Esophagus muscularis mucosa (tissue), 4 donors: ENCODE results near the genes DHX15, LGI2 and SMIM20.

GRCh38 chr4:23640676-23640910 is 249.3 kb downstream of the PPARGC1A start:
- PRO-cap, result no peak
- RAMPAGE, long total RNA, 4 experiments, result no peak in any of the 4 experiments

- PRO-cap, result no peak
- RAMPAGE, long total RNA, 4 experiments, result no peak in any of the 4 experiments
Measured at GRCh38 chr4:23904708-23905254, 14.9 kb upstream of the PPARGC1A start.

- PRO-cap, result no peak
- RAMPAGE, long total RNA, 4 experiments, result no peak in any of the 4 experiments
Measured at GRCh38 chr4:24137608-24138199, 247.9 kb upstream of the PPARGC1A start.

GRCh38 chr4:24192158-24192648 is 302.4 kb upstream of the PPARGC1A start:
- PRO-cap, result no peak
- RAMPAGE, long total RNA, 4 experiments, result no peak in any of the 4 experiments

DNA sequence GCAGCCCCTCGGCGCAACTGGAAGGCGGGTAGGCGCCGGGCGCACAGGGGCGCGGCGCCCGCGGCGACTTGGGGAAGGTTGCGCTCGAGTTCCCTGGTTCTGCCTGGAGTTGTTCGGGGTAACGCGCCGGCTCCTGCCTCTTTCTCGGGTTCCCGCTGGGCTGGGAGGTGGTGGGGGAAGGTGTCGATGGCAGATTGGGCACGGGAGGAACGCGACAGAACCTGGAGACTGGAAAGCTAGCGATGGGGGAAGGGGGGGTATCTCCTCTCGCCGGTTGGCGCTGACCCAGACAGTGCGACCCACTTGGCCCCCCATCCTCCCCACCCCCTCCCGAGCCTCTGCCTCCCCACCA is 112.4 kb downstream of the DHX15 start:
- PRO-cap, result unidirectional peak, plus-strand start at position 96 of the sequence
- RAMPAGE, long total RNA, 4 experiments, result no peak in any of the 4 experiments

GRCh38 chr4:24584309-24584828 is at the start of gene DHX15:
Gene DHX15 (minus strand): TSS chr4:24584554.
- PRO-cap, result bidirectional peak, plus-strand start at chr4:24584725, minus-strand start at chr4:24584530
- RAMPAGE, long total RNA, 4 experiments, result start-site peak on the minus strand in 4 of 4 experiments, at chr4:24584449-24584558 at its widest, 2,328 to 4,102 reads per replicate

DNA sequence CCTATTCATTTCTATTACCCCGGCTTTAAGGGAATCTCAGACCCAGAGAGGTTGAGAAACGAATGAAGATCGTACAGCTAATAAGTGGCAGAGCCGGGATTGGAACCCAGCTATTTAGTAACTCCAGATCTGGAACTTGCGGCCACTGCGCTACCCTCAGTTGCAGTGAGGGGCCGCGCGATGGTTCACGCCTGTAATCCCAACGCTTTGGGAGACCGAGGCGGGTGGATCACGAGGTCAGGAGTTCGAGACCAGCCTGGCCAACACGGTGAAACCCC is 414 bp upstream of the DHX15 start:
- PRO-cap, result no peak
- RAMPAGE, long total RNA, 4 experiments, result no peak in any of the 4 experiments

DNA sequence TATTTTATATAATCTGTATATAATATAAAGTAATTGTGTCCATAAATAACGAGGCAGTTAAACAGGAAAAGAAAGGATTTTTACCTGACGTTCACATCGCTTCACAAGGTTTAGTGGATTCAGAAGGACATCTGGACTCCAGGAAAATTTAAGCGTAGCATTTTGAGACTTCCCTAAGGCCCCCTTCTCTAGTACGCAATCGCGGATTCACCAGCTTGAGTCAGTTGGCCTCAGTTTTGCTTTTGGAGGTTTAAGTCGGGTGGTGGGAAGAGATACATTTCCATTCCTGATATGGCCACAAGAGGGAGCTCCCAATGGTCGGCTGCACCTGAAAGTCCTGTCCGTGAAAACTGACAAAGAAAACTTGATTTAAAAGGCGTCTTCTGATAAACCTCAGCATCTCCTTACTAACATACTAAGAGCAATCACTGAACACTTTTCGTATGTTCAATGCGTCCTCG is 50.7 kb downstream of the LGI2 start:
- PRO-cap, result unidirectional peak, minus-strand start at position 244 of the sequence
- RAMPAGE, long total RNA, 4 experiments, result no peak in any of the 4 experiments

GRCh38 chr4:25030551-25031801 is at the start of gene LGI2:
Gene LGI2 (minus strand): TSS chr4:25030946.
- PRO-cap, result bidirectional peak, plus-strand start at chr4:25030826, minus-strand start at chr4:25030805; bidirectional peak, plus-strand start at chr4:25030960, minus-strand start at chr4:25030946; unidirectional peak, minus-strand start at chr4:25031530
- RAMPAGE, long total RNA, 4 experiments, result no peak in any of the 4 experiments

- PRO-cap, result no peak
- RAMPAGE, long total RNA, 4 experiments, result no peak in any of the 4 experiments
Measured at GRCh38 chr4:25254888-25255514, 21.2 kb downstream of the PI4K2B start.

DNA sequence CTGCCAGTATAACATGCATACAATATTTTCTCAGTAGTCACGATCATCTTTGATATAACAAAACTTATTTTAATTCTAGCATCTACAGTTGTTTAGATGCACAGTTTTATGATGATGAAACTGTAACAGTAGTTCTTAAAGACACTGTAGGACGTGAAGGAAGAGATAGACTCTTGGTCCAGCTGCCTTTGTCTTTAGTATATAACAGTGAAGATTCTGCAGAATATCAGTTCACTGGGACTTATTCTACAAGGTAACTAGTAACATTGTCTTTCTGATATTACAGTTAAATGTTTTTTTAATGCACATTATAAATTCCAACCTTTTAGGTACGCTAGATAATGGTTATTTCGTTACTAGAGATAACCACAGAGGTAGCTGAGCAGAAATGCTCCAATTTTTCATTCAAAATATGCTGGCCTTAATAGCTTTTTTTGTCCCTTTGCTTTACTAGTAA is 39.3 kb downstream of the ANAPC4 start:
- PRO-cap, result no peak
- RAMPAGE, long total RNA, 4 experiments, result no peak in any of the 4 experiments

DNA sequence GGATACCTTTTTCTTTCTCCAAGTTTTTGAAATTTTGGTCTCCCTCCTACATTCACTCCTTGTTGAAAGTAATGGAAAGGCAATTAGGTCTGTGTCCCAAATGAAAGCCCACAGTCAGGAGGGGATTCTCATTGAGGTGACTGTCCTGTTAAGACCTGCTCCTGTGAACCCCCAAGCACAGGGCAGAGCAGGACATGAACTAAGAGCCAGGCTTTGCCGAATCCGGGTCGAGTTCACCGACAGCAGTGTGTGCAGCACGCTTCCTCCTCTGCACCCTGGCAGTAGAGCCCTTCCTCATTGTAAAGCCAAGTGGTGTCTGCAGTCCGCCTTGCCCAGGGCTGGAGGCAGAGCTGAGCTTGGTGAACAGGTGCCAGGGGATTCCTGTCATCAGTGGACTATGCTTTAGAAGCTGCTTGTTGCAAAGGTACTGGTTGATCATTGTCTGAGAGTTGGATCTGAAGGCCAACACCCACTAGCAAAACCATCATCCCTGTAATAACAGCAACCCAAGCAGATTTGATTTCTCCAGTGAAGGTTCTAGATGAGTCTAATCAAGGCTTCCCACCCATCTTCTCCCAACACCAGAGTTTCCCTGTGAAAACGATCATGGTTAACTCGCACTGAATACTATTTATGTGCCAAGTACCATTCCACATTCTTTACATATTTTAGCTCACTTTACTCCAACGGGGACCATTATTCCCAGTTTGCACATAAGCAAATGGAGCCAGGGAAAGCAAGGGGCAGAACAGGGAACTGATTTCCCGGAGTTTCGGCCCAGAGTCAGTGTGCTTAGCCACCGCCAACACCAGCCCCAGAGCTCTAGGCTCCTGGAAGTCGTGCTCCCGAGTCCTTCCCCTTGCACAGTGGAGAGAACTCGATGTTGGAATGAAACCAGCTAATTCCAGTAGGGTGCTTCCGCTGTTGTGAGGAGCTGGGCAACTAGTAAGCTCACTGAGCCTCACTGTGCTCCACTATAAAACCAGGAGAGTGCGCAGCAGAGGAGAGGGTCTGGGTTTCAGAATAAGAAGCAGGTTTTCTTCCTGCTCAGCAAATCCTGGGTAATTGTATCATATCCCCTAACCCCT is 1.4 kb upstream of the SLC34A2 start:
- PRO-cap, result no peak
- RAMPAGE, long total RNA, 4 experiments, result no peak in any of the 4 experiments

DNA sequence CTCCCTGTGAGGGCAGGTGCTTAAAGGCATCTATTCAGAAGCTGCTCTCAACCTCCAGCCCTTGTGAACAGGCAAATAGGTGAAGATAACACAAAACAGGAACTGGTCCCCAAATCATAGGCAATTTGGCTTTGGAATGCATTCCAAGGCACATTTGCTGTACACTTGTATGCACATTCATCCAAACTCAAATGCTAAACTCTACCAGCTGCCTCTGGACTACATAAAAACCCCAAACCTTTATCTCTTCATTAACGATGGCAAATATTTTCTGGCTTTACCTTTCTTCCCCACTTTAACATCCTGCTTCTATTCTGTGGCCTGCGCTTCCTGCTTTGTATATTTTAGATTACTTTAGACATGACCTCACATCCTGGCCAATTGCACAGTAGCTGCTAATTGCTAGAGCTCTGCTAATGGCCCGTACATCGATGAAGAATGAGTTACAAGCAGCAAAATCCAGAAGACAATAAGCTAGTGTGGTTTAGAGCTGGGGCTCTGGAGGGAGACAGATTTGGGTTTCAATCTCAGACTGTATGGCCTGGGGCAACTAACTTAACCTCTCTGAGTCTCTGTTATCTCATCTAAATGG is 3.2 kb downstream of the SEL1L3 start:
- PRO-cap, result no peak
- RAMPAGE, long total RNA, 4 experiments, result no peak in any of the 4 experiments

DNA sequence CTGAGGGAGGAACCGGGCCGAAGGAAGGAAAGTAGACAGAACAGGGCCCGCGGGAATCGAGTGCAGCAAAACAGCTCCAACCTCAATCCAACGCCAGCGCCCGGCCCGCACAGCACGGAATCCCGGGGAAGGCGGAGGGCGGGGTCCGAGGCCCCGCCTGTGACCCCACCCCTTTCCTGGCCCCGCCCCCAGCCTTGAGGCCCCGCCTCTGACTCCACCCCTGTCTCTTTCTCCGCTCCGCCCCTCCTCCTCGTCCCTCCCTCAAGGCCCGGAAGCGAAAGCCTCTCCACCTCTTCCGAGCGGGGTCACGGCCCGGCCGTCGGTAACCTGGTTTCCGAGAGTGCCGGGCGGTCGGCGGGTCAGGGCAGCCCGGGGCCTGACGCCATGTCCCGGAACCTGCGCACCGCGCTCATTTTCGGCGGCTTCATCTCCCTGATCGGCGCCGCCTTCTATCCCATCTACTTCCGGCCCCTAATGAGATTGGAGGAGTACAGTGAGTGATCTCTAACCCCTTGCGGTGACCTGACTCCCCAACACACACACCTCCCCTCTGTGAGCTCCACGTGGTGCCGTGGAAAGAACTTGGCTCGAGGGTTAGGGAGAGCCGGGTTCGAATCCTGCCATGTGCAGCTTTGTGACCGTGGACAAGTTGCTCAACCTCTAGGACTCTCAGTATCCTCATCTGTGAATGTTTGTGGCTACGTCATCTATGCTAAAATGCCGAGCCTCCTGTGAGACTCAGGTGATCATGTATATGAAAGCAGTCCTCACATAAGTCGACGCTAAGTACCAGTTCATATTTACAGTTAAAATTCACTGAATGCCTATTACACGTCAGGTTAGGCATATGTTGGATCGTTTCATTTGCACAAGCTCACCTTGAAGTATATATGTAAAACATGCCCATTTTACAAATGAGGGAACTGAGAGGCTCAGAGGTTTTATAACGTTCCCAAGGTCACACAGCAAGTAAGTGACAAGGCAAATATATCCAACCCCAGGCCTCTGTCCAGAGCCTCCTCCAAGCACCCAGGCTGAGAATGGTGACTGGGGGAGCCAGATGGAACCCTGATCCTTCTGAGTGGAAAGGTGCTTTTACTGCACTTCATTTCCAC is at the start of gene SMIM20:
TSS of gene SMIM20 (plus strand) at position 291 of the 1,115 bp plus-strand sequence.
- PRO-cap, result bidirectional peak, plus-strand start at position 337 of the sequence, minus-strand start at position 96 of the sequence
- RAMPAGE, long total RNA, 4 experiments, result start-site peak on the plus strand in 4 of 4 experiments, centred at positions 319 to 328 of the sequence, 533 to 760 reads per replicate

DNA sequence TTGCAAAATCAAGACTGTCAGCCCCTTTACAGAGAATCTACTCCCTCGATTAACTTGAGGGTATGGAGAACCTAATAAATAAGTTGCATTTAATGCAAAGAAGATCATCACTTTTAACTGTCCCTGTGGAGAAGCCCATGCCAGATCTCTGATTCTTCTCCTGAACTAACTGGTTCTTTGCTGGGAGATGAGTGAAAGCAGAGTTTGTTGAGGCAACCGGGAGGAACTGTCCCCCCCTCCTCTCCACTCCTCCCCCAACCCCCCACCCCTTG is 137.0 kb downstream of the SMIM20 start:
- PRO-cap, result no peak
- RAMPAGE, long total RNA, 4 experiments, result no peak in any of the 4 experiments

DNA sequence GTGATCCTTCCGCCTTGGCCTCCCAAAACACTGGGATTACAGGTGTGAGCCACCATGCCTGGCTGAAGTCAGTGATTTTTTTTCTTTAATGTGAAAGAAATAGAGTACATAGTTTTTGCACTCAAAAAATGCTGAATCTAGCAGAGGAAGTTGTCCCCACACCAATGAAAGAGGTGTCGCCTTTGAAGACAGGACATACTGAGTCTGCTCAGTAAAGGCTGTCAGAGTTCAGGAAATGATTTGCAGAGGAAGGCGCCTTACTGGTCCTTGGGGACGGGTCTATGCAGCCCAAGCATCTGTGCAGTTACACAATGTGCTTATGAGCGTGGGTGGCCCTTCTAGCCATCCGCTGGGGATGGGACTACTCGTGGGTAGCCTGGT is 116.6 kb upstream of the RBPJ start:
- PRO-cap, result no peak
- RAMPAGE, long total RNA, 4 experiments, result no peak in any of the 4 experiments

DNA sequence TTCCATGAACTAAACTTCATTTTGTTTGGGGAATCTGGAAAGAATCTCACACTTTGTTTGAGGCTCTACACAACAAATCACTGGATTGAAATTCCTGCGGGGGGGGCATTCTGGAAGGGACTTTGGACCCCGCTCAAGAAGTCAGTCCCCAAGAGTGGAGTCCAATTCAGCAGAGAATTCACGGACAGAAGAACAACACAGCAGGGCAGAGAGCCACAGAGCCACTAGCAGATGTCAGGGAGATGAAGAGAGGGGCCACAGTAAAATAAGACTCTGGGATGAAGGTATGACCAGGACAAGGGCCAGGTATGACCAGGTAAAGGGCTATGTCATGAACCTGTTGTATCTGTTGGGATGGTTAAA is 7.4 kb upstream of the TBC1D19 start:
- PRO-cap, result no peak
- RAMPAGE, long total RNA, 4 experiments, result no peak in any of the 4 experiments

GRCh38 chr4:26863500-26863833 is 2.8 kb downstream of the STIM2 start:
- PRO-cap, result no peak
- RAMPAGE, long total RNA, 4 experiments, result no peak in any of the 4 experiments

DNA sequence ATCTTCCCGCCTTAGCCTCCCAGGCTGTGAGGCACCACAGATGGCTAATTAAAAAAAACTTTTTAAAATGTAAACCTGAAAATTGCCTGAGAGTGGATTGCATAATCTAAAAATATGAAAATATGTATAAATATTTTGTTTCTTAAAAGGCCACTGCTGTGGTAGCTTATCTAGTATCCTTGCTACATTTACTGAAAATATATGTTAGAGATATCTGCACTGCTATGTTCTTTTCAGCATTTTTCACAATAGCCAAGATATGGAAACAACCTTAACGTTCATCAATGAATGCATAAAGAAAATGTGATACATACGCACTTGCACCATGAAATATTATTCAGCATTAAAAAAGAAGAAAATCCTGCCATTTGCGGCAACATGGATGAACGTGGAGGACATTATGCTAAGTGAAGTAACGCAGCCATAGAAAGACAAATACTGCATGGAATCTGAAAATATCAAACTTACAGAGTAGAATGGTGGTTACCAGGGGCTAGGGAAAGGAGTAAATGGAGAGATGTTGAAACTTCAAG is 9.1 kb downstream of the STIM2 start:
- PRO-cap, result no peak
- RAMPAGE, long total RNA, 4 experiments, result no peak in any of the 4 experiments

GRCh38 chr4:26975614-26976268 is 115.1 kb downstream of the STIM2 start:
- PRO-cap, result no peak
- RAMPAGE, long total RNA, 4 experiments, result no peak in any of the 4 experiments